ENCODE results near the genes LEKR1 and MLF1.

DNA sequence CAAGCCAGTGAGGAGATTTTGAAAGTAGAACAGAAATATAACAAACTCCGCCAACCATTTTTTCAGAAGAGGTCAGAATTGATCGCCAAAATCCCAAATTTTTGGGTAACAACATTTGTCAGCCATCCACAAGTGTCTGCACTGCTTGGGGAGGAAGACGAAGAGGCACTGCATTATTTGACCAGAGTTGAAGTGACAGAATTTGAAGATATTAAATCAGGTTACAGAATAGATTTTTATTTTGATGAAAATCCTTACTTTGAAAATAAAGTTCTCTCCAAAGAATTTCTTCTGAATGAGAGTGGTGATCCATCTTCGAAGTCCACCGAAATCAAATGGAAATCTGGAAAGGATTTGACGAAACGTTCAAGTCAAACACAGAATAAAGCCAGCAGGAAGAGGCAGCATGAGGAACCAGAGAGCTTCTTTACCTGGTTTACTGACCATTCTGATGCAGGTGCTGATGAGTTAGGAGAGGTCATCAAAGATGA is 117.1 kb downstream of the GMPS start:
- PRO-cap = no peak
CAGE:
- cytosol, long polyA minus RNA = no peak
- cytosol, long polyA plus RNA = no peak
- long polyA plus RNA = no peak
- nucleus, long polyA minus RNA = no peak
- nucleus, long polyA plus RNA = no peak

DNA sequence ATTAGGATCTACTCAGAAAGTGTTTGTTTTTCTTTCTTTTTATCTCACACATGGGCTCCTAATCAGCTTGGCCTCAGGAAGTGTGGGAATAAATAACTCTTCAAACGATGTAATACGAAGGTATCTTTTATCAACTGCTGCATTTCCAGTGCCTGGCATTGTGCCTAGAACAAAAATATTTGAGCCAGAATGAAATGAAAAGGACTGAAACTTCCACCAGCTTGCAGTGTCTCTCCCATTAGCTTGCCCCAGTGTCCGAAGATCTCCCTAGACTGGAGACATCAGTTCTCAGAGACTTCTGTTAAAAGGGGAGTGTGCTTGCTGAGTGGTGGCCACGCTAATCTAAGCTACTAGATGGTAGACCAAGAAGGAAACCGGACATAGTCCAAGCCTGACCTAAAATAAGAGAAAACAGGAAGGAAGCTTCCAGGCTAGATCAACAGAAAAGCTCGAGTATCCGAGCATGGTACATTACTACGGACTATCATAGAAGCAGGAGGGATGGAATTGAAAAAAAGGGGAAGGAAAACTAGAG is 28.6 kb downstream of the KCNAB1 start:
- PRO-cap = no peak
CAGE:
- cytosol, long polyA minus RNA = no peak
- cytosol, long polyA plus RNA = no peak
- long polyA plus RNA = no peak
- nucleus, long polyA minus RNA = no peak
- nucleus, long polyA plus RNA = no peak

DNA sequence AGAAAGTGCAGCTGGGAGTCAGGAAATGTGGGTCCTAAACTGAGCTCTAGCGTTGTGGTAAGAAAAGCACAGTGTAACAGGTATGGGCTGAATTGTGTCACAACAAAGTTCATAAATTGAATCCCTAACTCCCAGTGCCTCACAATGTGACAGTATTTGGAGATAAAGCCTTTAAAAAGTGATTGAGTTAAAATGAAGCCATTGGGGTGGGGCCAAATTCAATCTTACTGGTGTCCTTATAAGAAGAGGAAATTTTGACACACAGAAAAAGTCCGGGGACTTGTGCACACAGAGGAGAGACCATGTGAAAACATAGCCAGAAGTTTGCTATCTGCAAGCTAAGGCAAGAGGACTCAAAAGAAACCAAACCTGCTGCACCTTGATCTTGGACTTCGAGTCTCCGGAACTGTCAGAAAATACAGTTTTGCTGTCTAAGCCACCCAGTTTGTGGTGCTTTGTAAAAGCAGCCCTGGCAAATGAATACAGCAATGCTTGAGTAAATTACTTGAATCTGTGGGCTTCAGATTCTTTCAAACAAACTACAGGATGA is 53.6 kb upstream of the SSR3 start:
- PRO-cap = no peak
CAGE:
- cytosol, long polyA minus RNA = no peak
- cytosol, long polyA plus RNA = no peak
- long polyA plus RNA = no peak
- nucleus, long polyA minus RNA = no peak
- nucleus, long polyA plus RNA = no peak

DNA sequence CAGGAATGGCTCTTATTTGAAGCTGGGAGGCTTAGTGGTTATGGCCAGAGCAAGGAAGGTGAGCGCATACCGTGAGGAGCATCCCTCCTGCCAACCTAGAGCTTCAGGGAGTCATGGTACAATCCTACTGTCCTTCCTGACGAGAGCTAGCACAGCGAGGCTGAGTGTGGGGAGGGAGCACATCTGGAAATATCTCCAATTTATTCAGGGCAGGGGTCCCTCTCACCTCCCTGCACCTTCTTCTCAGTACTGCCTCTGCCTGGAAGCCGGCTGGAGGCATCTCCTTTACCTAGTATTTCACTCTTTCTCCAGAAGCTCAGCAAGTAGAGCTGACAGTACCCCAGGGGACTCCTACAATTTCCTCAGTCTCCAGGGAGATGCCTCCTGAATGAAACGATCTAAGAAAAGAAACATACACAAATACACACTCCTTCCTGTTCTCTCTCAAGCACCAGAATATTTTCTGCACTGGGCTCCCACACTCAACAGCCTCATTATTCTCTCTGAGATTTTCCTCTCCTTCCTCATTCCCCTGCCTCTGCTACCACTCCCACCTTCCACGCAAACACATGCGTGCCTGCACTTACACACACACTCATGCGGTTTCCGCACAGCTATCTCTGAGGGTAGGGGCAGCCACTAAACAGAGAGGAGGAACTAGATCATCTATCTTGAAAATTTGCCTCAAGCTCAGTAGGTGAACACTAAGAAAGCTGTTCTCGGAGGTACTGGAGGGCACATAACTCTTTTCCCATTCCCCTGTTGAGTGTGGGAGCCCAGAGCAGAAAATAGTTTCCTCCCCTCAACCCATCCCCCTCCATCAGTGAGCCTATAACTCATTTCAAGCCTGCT is 30.8 kb upstream of the TIPARP start:
- PRO-cap = no peak
CAGE:
- cytosol, long polyA minus RNA = no peak
- cytosol, long polyA plus RNA = no peak
- long polyA plus RNA = no peak
- nucleus, long polyA minus RNA = no peak
- nucleus, long polyA plus RNA = no peak

- PRO-cap = no peak
CAGE:
- cytosol, long polyA minus RNA = no peak
- cytosol, long polyA plus RNA = no peak
- long polyA plus RNA = no peak
- nucleus, long polyA minus RNA = no peak
- nucleus, long polyA plus RNA = no peak
Measured at GRCh38 chr3:156781485-156782160, 44.5 kb upstream of the LEKR1 start.

GRCh38 chr3:156815478-156816048 is 10.6 kb upstream of the LEKR1 start:
- PRO-cap = no peak
CAGE:
- cytosol, long polyA minus RNA = no peak
- cytosol, long polyA plus RNA = no peak
- long polyA plus RNA = no peak
- nucleus, long polyA minus RNA = no peak
- nucleus, long polyA plus RNA = no peak

DNA sequence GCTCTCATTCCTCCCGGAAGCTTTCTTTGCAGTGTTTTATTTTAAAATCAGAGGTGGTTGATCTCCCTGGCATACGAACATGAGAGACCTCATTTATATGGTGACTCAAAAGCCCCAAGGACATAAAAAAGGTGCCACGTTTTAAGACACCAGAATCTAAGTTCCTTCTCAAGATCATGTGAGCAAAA is 8.7 kb upstream of the LEKR1 start:
- PRO-cap = no peak
CAGE:
- cytosol, long polyA minus RNA = no peak
- cytosol, long polyA plus RNA = no peak
- long polyA plus RNA = no peak
- nucleus, long polyA minus RNA = no peak
- nucleus, long polyA plus RNA = no peak

DNA sequence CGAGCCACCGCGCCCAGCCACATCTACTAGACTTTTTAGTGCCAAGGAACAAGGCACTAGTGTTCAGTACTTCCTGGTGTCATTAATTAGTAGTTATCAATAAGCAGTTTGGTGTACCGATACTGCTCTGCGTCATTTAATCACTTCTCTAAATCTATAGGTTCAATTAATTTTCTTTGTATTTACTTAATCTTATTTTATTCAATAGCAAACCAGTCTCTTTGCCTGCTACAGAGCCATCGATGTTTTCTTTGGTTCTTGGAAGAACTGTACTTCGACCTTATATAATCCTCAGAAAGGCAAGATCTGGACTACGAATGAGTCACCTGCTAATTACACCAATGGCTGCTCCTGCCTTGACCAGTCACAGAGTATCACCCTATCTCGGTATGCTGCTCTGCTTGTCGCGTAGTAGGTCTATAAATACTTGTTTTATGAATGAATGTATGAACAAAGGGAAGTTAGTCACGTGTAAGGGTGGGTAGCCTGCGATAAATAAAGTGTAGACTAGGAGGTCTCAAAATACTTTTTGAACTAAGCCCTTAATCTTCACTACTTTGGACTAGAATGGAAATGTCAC is 788 bp upstream of the LEKR1 start:
- PRO-cap = no peak
CAGE:
- cytosol, long polyA minus RNA = no peak
- cytosol, long polyA plus RNA = no peak
- long polyA plus RNA = no peak
- nucleus, long polyA minus RNA = no peak
- nucleus, long polyA plus RNA = no peak

DNA sequence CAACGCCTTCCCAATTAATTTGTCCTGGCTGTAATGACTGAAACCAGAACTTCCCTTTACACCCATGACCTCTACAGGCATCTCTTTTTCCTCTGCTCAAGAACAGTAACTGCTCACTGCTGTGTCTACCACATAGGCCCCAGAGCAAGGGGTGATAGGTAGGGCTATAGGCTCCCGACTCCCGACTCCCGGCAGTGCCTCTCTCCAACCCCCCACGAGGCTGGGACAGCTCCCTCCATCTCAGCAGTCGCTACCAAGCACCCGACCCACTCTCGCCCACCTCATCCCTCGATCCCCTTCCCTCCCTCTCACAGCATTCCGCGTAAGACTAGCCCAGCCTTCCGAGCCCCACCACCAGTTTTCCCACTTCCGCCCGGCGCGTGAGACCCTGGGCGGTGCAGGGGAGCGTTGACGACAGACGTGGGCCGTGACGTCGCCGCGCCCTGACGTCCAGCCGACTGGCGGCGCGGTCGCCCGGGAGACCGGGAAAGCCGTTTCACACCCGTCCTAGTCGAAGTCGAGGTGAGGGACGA is at the start of gene LEKR1:
TSS of gene LEKR1 (plus strand) at position 499 of the 533 bp plus-strand sequence.
- PRO-cap = bidirectional peak, plus-strand start at position 499 of the sequence, minus-strand start at position 365 of the sequence
CAGE:
- cytosol, long polyA minus RNA = no peak
- cytosol, long polyA plus RNA = no peak
- long polyA plus RNA = no peak
- nucleus, long polyA minus RNA = start-site peak on the minus strand centred at position 343 of the sequence, 97 bp wide, 41 reads
- nucleus, long polyA plus RNA = no peak

DNA sequence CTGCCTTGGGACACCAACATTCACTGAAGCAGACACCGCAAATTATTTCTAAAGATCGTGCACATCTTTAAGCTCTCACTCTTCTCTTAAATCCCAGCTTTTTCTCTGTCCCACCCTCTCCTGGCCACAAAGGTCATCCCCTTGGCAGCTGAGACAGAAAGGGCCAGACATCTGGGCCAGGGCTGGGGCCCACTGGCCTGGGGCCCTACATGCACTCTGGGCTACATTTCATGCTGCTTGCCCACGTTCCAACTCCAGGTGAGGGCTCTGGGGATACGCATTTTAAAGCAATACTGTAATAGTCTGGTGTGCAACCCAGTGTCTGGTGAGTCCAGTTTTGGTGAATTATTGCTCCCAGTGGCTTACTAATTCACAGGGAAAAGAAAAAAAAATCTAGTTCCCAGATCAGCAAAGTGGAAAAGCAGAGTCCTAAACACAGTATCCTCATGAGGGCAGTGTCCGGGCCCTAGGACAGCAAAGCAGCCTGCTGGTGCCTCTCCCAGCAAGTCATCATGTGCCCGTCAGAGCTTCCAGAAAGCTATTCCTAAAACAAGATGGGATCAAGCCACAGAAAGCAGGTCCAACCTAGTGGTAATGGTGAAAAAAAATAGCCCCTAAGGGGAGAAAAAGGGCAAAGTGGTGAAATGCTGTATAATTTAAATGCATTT is 82.4 kb downstream of the CCNL1 start:
- PRO-cap = no peak
CAGE:
- cytosol, long polyA minus RNA = no peak
- cytosol, long polyA plus RNA = no peak
- long polyA plus RNA = no peak
- nucleus, long polyA minus RNA = no peak
- nucleus, long polyA plus RNA = no peak

GRCh38 chr3:157145520-157146260 is 14.3 kb downstream of the CCNL1 start:
- PRO-cap = no peak
CAGE:
- cytosol, long polyA minus RNA = no peak
- cytosol, long polyA plus RNA = no peak
- long polyA plus RNA = no peak
- nucleus, long polyA minus RNA = no peak
- nucleus, long polyA plus RNA = no peak

- PRO-cap = no peak
CAGE:
- cytosol, long polyA minus RNA = no peak
- cytosol, long polyA plus RNA = no peak
- long polyA plus RNA = no peak
- nucleus, long polyA minus RNA = no peak
- nucleus, long polyA plus RNA = no peak
Measured at GRCh38 chr3:157149648-157150547, 10.0 kb downstream of the CCNL1 start.

GRCh38 chr3:157499148-157500094 is 3.8 kb downstream of the VEPH1 start:
- PRO-cap = no peak
CAGE:
- cytosol, long polyA minus RNA = no peak
- cytosol, long polyA plus RNA = no peak
- long polyA plus RNA = no peak
- nucleus, long polyA minus RNA = no peak
- nucleus, long polyA plus RNA = no peak

GRCh38 chr3:158336930-158337335 is 227.0 kb downstream of the RSRC1 start:
- PRO-cap = no peak
CAGE:
- cytosol, long polyA minus RNA = no peak
- cytosol, long polyA plus RNA = no peak
- long polyA plus RNA = no peak
- nucleus, long polyA minus RNA = no peak
- nucleus, long polyA plus RNA = no peak

- PRO-cap = bidirectional peak, plus-strand start at chr3:158571222, minus-strand start at chr3:158571057
CAGE:
- cytosol, long polyA minus RNA = no peak
- cytosol, long polyA plus RNA = start-site peak on the plus strand at chr3:158571189-158571224, 181 and 106 reads in 2 replicates
- long polyA plus RNA = start-site peak on the plus strand at chr3:158571189-158571226, 133 and 150 reads in 2 replicates
- nucleus, long polyA minus RNA = start-site peak on the plus strand at chr3:158571221-158571229, 23 reads
- nucleus, long polyA plus RNA = start-site peak on the plus strand at chr3:158571215-158571226, 32 and 34 reads in 2 replicates
Measured at GRCh38 chr3:158570810-158571836, at the start of gene MLF1. Gene MLF1, plus strand, starts transcription at chr3:158571194.

GRCh38 chr3:158731593-158731970 is 675 bp downstream of the RARRES1 start:
- PRO-cap = no peak
CAGE:
- cytosol, long polyA minus RNA = no peak
- cytosol, long polyA plus RNA = no peak
- long polyA plus RNA = no peak
- nucleus, long polyA minus RNA = no peak
- nucleus, long polyA plus RNA = no peak

- PRO-cap = no peak
CAGE:
- cytosol, long polyA minus RNA = no peak
- cytosol, long polyA plus RNA = no peak
- long polyA plus RNA = no peak
- nucleus, long polyA minus RNA = no peak
- nucleus, long polyA plus RNA = no peak
Measured at GRCh38 chr3:158770321-158770755, 31.5 kb upstream of the MFSD1 start.

GRCh38 chr3:159187690-159188145 is 85.3 kb upstream of the IQCJ-SCHIP1 start:
- PRO-cap = no peak
CAGE:
- cytosol, long polyA minus RNA = no peak
- cytosol, long polyA plus RNA = no peak
- long polyA plus RNA = no peak
- nucleus, long polyA minus RNA = no peak
- nucleus, long polyA plus RNA = no peak

DNA sequence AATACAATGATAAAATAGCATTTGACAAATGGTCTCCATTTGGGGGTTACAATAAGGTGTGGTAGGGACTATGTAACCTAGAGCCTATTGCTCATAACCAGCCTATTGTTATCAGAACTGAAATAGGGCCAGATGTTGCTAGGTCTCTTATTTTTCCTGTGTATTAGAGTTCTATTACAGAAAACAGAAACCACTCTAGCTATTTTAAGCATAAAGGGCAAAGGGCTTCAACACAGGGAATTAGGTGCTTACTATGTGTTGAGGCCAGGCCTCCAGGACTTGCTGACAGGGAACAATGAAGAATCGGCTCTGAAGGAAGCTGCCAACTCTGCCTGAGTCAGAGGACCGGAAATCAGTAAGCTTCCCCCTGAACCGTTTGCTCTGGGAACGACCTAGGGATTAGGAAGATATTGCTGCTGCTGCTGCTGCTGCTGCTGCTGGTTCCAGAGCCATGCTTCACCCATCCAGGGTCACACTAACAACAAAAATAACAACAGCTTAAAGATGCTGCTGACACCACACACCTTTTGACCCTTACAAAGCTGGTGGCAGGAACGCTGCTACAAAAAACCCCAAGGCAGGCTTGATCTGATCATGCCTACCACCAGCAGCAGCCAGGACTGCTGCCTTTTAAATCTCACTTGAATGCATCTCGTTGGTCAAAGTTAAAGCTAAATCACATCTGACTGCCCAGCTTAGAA is 438.6 kb downstream of the IQCJ-SCHIP1 start:
- PRO-cap = bidirectional peak, plus-strand start at position 399 of the sequence, minus-strand start at position 297 of the sequence
CAGE:
- cytosol, long polyA minus RNA = no peak
- cytosol, long polyA plus RNA = no peak
- long polyA plus RNA = no peak
- nucleus, long polyA minus RNA = no peak
- nucleus, long polyA plus RNA = no peak

DNA sequence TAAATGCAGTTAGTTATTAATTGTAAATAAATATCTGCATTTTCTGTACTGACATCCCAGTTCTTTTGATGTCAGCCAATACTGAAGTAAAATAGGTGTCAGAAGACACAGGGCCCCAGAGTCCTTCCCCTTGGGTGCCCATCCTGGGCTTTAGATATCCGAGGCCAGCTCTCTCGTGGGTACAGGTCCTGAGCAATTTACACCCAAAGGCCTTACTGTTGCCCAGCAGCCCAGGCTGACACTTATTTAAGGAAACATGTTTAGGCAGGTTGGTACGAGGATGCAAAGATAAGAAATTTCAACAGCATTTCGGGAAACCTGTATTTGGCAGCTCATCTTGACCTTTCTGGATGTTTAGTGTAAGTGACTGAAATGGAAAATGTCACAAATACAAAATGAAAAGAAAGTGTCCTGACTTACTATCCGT is 366.6 kb upstream of the C3orf80 start:
- PRO-cap = no peak
CAGE:
- cytosol, long polyA minus RNA = no peak
- cytosol, long polyA plus RNA = no peak
- long polyA plus RNA = no peak
- nucleus, long polyA minus RNA = no peak
- nucleus, long polyA plus RNA = no peak

All from endothelial cell of umbilical vein (primary cell).